AG09309 (cell line): ENCODE measurements around a stretch of chr2.

- RRBS = no CpG with 5 or more reads among the region's 5 CpGs
Measured at GRCh38 chr2:120535995-120536439, 190.1 kb downstream of the INHBB start.

DNA sequence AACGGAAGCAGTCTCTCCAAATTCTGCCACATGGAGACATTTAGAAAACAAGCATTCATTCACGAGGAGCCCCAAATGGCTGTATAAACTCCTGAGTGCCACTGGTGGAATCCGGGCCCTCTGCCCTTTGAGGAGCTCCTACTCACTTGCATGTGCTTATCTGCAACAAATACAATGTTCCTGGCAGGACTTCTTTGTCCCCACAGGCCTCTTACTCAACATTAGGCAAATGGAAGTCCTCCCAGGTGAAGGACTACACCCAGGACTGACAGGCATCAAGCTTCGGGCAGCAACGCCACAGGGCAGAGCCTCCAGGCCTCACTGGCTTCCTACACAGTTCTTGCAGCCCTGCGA, 187.1 kb upstream of the GLI2 start:
- RRBS = no CpG with 5 or more reads among the region's 6 CpGs

DNA sequence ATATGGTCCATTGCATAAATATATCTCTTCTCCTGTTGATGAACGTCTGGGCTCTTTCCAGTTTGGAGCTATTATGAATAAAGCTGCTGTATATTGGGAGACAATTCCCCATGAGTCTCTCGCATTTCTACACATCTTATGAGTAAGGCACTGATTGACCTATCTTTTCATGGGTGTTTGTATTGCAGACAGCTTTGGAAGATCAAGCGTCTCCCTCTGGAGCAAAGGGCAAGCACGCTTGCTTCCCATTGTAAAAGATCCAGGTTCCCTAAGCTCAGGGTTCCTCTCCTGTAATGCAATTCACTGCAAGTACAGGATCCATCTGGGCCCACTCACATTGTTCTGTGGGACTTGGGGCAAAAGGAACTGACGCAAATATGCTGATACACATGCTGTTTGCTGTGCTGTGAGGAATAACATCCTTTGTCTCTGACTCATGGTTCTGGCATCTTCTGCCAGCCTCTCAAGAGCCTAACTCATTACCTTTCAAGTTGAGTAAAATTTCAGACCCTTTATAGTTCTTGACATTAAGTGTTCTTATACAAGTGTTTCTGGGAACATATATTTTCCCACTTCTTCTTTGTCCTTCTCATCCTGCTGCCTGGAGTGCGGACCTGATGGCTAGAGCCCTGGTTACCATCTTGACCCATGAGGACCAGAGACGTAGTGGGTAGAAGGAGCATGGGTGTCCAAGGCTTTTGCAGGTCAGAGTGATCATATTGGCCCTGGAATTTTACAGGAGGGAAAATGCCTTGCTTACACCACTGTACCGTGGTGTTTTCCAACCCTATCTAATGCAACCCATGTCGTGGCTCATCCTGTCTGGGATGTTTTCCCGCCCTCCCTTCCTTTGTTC, 145.8 kb upstream of the GLI2 start:
- RRBS = no CpG with 5 or more reads among the region's 10 CpGs

GRCh38 chr2:120630063-120630748, 105.5 kb upstream of the GLI2 start:
- RRBS = no CpG with 5 or more reads among the region's 10 CpGs

DNA sequence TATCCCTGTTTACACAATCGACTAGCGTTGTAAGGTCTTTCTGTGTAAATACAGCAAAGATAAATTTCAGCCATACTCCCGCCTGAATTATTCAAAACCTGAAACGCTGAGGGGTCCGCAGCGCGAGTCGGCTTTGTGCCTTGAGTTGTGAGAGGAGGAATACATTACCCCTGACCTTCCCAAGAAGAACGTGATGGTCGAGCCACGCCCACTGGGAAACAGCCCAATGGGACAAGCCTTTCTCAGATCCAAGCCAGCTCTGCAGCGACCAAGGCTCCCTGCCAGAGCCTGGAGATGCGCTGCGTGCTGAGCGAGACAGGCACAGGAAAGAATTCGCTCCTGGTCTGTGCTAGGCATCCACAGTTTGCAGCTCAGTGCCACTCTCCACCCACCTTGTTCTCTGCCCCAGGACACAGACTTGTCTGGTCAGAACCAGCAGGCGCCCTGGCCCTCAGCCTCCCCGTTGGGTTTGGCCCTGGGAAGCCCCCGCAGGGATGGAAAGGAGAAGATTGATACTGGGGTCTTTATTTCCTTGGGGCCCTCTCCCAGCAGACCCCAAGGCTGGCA, 74.1 kb upstream of the GLI2 start:
- RRBS = no CpG with 5 or more reads among the region's 19 CpGs

DNA sequence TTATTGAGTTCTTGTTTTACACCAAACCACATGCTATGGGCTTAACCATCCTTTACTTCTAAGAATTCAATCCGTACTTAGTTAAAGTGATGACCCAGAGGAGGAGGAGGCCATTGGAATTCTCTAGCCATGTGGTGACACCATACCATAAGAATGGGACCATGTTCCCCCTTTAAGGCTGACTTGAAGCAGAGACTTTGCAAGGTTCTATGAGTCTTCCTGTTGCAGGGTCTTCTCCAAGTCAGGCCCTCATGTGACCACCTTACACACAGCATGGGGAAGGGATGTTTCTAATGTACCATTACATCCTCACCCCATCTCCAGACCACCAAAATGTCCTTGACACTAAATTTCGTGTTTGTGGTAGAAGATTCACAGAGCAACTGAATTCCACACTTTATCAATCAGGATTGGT, 47.7 kb upstream of the GLI2 start:
- RRBS = no CpG with 5 or more reads among the region's 2 CpGs

- RRBS = no CpG with 5 or more reads among the region's 7 CpGs
Measured at GRCh38 chr2:120738706-120739036, 3.0 kb downstream of the GLI2 start.

- RRBS = 48% methylated on average over 3 of the region's 27 CpGs
Measured at GRCh38 chr2:120912053-120912927, 176.6 kb downstream of the GLI2 start.

GRCh38 chr2:121203637-121204225, 81.3 kb downstream of the TFCP2L1 start:
- RRBS = no CpG with 5 or more reads among the region's 9 CpGs

GRCh38 chr2:121425112-121425663, 140.2 kb upstream of the TFCP2L1 start:
- RRBS = no CpG with 5 or more reads among the region's 6 CpGs

DNA sequence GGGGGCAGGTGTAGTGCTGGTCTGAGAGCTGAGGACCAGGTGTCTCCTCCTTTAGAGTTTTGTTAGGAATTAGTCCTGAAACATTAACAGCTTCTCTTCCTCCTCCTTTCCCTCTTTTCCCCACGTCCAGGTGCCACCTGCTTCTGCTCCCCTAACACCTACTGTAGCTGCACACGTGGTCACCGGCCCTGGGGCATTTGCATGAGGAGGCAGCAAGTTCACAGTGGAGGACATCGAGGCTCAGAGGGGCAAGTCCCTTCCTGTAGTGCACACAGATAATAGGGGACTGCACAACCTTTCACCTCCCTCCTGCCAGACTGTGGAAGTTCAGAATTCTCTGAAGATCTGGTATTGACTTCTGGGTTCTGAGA, 111.9 kb downstream of the TSN start:
- RRBS = no CpG with 5 or more reads among the region's 4 CpGs

DNA sequence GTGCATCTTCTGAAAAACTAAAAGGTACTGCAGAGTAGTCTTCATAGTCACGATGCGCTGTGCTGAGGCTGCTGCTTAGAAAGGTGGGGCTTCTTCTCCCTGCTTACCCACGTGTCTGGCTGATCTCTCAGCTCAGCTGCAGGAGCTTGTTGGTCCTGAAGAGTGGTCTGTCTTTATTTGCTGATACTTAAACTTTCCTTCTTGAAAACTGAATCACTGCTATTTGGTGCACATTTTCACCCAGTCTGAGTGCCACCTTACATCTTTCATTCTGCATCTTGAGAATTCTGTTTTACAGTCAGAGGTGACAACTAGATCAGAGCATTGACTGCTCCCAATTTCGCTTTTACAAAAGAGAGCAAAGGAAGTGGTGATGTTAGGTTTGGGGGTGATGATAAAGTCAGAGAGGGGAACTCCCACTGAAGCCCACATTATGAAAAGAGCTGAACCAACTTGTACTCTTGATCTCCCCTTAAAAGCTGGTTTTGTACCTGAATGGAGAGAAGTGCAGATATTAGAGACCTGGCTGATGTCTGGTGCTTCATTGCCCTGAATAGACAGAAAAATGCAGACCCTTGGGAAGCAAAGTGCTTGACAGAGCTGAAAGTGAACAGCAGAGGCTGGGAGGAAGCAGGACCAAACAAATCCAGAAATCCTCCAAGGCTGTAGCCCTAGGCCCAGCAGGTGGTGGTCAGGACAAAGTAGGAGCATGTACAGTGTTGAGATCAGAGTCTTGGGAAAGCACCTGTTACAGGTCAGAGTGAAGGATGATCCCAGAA, 984.6 kb downstream of the TSN start:
- RRBS = no CpG with 5 or more reads among the region's 4 CpGs

DNA sequence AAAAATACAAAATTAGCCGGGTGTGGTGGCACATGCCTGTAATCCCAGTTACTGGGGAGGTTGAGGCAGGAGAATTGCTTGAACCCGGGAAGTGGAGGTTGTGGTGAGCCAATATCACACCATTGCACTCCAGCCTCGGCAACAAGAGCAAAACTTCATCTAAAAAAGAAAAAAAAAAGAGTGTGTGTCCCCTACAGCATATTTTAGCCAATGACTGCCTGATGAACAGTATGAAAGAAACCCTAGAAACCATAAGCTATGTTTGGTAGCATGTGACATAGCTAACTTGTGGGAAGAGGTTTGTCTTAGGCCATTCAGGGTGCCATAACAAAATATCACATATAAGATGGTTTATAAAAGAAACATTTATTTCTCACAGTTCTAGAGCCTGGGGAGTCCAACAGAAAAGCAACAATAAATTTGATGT, 891.4 kb upstream of the CNTNAP5 start:
- RRBS = no CpG with 5 or more reads among the region's 3 CpGs

DNA sequence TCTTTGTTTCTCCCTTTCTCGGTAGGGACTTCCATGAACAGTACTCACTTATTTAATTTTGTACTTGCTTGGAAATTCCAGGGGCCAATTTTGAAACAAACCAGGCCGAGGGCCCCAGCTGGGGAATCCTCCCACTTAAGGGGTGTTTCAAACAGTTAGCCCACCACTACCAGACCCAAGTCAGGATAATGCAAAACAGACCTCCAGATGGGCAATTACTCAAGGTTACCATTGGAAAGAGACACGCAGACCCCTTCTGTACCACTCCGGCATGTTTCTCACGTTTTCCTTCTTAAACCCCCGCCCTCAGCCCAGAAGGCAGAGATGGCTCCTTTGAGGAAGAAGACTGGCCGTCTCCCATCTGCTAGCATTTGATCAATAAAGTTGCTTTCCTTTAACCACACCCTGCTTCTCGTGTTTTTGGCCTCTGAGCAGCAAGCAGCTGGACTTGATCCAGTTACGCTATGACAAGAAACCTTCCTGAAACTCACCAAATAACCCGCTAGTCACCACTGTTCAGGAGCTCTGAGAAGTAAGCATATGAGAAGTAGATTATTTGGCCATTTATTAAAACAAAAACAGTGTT, 1012.4 kb upstream of the GYPC start:
- RRBS = no CpG with 5 or more reads among the region's 10 CpGs

DNA sequence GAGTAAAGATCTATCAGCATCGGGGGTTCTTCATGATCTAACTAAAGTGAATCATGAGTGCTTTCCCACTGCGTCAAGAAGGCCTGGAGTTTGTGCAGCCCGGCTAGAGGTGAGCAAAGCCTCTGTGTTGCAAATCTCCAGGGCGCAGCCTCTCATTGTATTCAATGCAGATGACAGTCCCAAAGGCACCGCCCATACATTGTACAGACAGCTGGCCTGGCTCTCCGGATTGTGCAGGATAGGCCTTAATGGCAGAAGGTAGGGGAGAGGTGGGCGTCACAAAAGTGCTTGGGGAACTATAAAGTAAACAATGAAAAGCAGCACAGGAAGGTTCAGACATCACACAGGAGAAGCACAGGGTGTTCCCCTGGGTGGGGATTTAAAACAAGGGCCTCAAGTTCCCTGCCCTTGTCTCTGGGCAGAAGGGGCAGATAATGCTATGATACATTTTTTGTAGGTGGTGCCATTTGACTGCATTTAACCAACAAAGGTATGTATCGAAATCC, 860 bp upstream of the GYPC start:
- RRBS = no CpG with 5 or more reads among the region's 8 CpGs

DNA sequence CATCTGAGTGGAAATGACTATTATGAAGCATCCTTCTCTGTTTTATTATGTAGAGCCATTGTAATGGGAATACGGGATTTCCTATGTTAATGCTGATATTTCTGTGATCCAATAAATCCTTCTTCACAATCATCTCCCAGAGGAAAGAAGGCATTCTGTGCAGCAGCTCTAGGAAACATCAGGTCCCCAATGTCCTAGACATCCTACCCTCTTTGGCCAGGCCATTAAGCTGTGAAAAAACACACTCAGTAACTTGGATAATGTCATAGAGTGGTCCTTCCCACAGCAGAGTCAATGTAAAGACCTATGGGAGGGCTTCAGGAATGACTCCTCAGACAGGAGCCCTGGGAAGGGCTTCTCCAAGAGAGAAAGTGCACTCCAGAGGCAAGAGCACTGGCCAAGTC, 32.9 kb downstream of the GYPC start:
- RRBS = no CpG with 5 or more reads among the region's 1 CpG

DNA sequence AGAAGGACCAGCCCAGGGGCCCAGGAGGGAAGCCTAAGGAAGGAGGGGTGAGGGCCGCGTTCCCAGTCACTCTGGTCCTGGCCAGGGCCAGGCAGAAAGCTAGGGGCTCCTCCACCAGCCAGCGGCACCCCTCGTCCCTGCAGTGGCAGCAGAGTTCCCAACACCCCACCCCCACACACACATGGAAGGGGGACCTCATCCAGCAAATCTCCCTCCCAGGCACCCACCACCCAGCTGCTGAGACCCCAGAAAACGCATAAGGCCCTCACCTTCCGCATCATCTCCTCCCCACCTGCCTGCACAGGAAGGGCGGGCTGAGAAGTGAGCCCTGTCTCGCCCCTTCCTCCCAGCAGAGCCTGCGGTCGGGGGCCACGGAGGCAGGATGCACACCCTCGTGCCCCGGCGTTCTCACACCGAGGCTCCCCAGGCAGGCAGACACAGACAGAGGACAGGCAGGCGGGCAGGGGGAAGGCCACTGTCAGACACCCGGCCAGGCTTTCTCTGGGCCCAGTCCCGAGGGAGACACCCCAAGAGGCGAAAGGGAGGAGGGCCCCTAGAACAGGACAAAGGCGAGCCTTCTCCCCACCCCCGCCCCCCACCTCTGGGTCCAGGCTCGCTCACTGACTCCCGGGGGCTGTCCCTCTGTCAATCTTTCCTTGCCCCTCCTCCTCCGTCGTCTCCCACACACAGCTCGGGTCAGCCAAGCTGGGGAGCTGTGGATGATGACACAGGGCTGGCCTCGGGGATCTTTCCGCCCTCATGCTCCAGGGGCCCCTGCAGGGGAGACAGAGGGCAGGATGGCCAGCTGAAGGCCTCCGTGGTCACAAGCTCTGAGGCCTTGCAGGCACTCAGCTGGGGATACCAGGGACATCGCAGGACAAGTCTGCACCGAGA, 25.1 kb downstream of the BIN1 start:
- RRBS = 89% methylated on average over 5 of the region's 31 CpGs

DNA sequence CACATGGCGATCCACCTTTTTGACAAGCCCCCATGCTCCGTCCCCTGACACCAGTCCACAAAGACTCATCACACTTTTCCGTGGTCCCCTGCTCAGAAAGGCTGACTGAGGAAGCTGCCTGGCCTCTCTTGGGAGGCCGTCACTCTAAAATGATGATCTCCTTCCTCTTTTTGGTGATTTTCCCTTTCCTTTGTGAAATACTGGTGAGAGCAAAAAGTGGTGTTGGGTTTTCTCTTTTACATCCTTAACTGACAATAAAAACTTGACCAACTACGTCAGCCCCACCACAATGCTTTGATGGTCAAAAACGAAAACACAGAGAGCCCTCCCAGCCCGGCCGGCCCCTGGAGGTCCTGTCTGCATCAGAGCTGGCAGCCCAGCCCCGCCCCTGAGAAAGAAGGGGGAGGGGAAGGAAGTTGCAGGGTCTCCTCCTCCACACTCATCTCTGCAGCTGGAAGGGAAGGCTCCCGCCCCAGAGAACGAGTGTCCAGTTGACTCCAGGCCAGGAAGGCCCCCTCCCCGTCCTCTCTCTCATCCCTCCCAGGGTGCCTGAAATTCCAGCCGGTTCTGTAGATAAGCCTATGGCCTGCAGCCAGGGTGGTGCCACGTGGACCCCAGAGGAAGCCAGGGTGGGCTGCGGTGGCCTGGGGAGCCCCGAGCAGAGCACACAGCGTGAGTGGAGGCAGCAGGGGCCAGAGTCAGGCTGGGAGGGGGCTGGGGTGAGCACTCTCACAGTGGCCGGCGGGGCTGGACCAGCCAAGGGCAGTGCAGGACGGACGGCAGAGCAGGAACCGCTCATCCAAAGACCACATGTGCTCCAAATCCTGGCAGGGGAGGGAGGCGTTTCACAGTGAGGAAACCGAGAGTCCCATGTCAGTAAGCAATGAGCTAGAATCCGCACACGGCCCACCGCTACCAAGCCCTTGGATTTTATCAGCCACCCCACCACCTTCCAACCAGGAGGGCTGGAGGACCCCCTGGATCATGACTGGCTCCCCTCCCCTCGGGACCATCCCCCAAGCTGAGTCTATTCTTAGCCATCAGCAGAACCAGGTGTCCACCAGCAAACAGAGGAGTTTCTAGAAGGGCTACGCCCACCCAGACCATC, 19.7 kb downstream of the BIN1 start:
- RRBS = no CpG with 5 or more reads among the region's 29 CpGs

GRCh38 chr2:127100467-127101358, 6.2 kb downstream of the BIN1 start:
- RRBS = no CpG with 5 or more reads among the region's 15 CpGs

GRCh38 chr2:127108364-127108660, 1.4 kb upstream of the BIN1 start:
- RRBS = 96% methylated on average over 5 of the region's 8 CpGs